ENCODE results near the genes C20orf144, E2F1, RALY and GSS.

GRCh38 chr20:33556136-33556684 is 66.3 kb downstream of the CBFA2T2 start:
- RRBS: no CpG with 5 or more reads among the region's 4 CpGs

- RRBS: 94% methylated on average over 4 of the region's 11 CpGs
These were observed at the start of gene C20orf144 for GRCh38 chr20:33662017-33662632. Gene C20orf144 (plus strand): TSS chr20:33662327.

DNA sequence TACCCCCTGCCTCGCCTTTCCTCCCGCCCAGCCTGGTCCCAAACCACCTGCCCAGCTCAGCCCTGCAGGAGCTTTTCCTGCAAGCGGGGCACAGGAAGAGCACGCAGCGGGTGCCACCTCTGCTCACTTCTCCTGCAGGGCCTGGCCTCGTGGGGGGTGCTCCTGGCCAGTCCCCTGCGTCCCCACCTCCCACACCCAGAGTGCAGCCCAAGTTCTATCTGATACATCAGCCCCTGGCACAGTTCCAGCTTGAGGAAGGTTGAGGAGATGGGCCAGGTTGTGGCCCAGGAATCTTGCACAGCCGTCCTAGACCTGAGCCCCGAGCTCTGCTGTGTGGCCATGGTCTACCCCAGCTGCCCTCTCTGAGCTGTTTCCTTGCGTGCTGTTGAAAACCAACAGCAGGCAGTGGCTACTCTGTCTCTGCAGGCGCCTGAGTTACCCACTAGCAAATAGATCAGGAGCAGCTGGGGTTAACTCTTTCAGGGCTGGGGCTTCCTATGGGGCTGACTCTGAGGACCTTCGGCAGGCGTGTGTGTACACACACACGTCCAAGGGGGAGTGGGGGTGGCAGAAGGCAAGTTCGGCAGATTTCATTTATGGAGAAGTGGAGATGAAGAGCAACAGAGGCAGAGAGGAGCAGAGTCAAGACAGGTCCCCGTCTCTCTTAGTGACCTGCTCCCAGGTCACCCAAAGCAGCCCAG is 1.6 kb downstream of the NECAB3 start:
- RRBS: no CpG with 5 or more reads among the region's 16 CpGs

DNA sequence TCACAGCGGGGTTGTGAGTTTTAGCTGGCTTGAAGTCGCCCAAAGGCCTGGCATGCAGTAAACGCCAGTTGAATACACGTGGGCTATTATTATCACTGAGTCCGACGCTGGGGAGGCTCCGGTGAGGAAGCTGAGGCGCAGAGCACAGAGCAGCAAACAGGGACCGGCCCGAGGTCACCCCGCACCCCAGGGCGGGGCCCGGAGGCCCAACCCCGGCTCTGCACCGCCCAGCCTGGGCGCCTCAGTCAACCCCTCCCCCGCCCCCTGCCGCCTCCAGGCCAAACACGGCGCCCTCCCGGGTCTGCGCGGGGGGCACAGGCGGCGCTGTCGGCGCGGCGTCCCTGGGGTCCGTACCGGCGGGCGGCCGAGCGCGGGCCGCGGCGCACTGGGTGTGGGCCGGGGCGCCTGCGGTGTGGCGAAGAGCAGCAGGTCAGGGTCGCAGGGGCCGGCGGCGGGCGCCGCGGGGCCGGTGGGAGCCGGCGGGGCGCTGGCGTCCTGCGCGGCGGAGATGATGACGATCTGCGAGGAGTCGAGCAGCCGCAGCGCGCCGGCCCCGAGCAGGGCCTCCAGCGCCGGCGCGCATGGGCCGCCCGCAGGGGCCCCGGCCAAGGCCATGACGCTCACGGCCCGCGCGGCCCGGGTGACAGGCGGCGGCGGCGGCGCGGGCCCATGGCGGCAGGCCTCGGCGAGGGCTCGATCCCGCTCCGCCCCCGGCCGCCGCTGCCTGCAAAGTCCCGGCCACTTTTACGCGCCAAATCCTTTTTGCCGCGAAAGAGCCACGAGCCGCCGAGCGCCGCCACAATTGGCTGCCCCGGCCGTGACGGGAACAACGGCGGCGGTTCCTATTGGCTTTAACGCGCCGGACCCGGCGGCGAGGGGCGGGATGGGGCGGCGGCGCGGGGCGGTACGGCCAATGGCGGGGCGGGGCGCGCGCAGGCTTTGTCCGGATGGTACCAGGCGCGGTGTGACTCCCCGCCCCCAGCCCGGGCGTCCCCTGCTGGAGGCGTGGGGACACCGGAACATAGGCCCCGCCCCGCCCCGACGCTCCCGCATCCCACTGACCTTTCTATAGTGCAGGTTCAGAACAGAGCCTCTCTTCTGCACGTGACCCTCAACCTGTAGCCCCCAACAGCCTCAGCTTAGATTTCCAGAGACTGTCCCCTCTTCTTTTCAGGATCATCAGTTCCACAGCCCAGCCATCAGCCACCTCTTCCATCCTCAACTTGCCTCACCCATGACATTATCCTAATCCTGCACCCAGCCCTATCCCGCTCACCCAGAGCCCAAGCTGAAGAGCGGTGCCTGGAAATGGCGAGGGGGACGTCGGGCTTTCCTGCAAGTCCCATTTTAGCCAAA is at the start of gene E2F1:
Gene E2F1 (minus strand): TSS at position 736 of the 1,356 bp plus-strand sequence.
- RRBS: 2% methylated on average over 108 of the region's 147 CpGs

DNA sequence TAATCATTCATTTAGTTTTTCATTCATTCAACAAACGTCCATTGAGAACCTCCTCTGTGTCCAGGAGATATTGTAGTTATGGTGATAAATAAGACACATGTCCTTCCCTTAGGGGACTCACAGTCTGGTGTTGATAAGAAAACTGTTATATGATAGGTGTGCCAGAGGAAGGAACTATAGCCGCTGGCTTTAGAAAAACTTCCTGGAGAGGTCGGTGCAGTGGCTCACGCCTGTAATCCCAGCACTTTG is 11.9 kb downstream of the ZNF341 start:
- RRBS: no CpG with 5 or more reads among the region's 4 CpGs

DNA sequence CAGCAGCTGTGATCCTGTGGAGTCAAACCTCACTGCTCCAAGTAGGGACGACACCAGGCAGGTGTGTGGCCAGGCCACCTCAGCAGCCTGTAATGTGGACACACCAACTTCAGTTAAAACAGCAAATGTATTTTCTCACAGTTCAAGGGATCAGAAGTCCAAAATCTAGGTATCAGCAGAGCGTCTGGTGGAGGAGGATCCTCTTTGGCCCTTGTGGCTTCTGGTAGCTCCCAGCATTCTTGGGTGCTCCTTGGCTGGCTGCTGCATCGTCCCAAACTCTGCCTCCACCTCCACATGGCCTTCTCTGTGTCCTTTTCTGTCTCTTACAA is 47.1 kb downstream of the CHMP4B start:
- RRBS: no CpG with 5 or more reads among the region's 3 CpGs

DNA sequence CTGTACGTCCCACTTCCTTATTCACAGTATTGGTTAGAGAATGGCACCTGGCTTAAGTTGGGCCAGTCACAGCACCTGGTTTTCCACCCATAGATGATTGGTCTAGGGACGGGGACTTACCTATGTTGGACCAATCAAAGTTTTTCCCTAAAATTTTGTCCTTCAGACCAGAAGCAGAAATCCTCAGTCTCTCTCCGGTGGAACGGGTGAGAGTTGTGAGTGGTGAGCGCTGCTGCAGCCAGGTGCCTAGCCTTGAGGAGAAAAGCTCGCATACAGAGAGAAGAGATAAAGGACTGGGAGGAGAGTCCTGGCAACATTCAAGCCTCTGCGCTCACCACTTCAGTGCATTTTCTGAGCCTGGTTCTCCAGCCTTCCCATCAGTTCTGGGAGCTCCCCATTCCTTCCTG is 2.1 kb upstream of the RALY start:
- RRBS: no CpG with 5 or more reads among the region's 7 CpGs

DNA sequence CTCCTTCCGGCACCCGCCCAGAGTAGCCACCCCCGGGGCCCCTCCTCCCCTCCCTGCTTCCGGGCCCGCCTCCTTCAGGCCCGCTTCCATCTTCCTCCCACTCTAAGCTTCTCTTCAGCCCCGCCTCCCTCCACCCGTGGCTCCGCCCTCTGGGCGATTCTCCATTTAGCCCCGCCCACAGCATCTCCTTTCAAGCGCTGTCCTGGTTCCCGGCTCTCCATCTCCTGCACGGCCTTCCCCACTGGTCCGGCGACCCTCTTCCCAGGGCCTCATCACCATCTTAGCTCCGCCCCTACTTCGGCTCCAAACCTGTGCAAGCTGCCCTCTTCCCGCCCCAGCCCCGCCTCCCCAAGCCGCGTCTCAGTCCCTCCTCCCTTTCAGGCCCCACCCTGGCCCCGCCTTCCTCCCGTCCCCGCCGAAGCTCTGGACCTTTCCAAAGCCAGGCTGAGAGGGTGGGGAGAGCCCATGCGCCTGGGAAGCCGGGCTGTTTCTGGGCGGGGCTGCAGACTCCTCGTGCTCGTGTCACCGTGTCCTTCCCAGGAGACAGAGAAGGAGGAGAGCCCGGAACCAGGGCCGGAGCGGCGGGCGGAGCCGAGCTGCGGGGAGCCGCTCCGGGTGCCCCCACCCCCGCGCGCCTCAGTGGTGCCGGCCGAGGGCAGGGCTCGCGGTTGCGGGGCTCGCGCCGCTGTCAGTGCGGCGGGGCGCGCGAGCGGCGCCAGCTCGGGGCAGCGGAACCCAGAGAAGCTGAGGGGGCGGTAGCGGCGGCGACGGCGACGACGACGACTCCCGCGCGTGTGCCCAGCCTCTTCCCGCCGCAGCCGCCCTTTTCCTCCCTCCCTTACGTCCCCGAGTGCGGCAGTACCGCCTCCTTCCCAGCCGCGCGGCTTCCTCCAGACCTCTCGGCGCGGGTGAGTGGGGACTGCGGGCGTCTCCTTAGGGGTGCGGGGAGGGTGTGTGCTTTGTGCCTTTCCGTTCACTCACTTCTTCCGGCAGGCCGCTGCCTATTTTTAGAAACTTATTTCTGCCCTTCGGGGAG is at the start of gene RALY:
Gene RALY (plus strand): TSS at position 688 of the 1,036 bp plus-strand sequence.
- RRBS: 3% methylated on average over 16 of the region's 93 CpGs

- RRBS: no CpG with 5 or more reads among the region's 5 CpGs
These were observed 41.9 kb downstream of the RALY start for GRCh38 chr20:34035569-34036067.

GRCh38 chr20:34110687-34111123 is 1.3 kb downstream of the EIF2S2 start:
- RRBS: no CpG with 5 or more reads among the region's 4 CpGs

GRCh38 chr20:34300012-34300647 is 3.0 kb downstream of the AHCY start:
- RRBS: no CpG with 5 or more reads among the region's 4 CpGs

- RRBS: 4% methylated on average over 4 of the region's 42 CpGs
These were observed 957 bp upstream of the DYNLRB1 start for GRCh38 chr20:34514922-34516008.

DNA sequence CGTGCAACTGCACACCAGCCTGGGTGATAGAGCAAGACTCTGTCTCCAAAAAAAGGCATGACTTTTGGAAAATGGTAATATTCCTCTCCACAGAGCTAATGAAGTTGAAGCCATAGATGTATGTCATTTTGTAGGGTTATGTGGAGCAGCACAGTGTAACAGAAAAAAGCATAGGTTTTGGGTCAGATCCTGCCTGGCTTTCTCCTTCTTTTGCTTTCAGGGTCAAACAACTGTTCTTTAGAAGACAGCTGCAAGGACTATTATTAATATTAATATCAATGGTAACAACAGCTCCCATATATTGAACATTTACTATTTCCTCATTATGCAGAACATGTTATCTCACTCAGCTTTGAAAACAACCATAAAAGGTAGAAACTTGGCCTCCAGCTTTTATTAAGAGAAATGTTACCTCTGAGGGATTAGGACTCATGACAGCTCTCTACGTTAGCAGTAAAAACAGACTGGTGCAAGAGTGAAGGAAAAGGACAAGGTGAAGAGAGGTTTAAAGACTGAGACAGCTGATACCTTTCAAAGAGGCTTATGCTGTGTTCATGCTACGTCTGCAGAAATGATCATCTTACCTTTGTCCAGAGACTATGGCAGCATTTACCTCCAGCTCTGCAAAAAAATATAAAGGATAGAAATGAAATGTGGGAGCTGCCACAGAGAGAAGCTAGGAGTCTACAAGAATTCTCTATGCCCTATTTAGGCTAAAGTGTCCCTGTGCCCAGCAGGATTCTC is 28.0 kb downstream of the TP53INP2 start:
- RRBS: no CpG with 5 or more reads among the region's 3 CpGs

GRCh38 chr20:34875659-34876509 is 528 bp upstream of the ACSS2 start:
- RRBS: under 1% methylated on average over 7 of the region's 25 CpGs

DNA sequence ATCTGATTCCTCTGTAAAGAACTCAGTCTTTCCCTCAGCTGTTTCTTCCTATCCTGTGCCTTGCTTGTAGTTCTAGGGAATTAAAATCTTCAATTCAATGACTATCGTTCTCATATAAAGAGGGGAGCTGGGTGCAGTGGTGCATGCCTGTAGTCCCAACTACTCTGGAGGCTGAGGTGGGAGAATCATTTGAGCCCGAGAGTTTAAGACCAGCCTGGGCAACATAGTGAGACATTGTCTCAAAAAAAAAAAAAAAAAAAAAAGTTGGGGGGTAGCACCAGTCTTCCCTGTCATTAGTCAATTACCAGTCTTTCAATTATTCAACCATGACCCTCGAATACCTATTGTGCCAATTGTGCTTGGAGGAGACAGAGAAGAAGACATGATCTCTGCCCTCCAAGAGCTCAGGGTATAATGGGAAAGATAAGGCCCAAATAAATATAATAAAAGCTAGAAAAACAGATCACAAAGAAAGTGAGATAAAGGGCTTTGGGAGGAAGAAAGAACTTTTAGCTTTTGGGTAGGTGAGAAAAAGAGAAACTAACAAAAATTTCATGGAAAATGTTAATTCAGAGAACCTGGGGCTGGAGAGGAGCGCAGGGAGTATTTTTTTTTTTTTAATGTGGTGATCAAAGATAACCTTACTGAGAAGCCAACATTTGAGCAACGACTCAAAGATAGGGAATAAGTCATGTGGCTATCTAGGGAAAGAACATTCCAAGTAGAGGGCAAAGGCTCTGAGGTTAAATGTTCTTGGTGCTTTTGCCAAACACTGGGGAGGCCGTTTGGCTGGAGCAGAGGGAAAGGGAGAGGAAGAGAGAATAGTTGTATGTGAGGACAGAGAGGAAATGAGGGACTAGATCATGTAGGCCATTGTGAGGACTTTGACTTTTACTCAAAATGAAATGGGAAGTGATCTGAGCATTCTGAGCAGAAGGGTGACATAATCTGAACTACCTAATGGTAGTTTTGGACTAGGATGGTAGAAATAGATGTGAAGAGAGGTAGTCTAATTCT is 27.5 kb downstream of the ACSS2 start:
- RRBS: no CpG with 5 or more reads among the region's 6 CpGs

GRCh38 chr20:34916825-34917294 is 38.7 kb downstream of the GSS start:
- RRBS: no CpG with 5 or more reads among the region's 1 CpG

GRCh38 chr20:34954836-34955234 is 771 bp downstream of the GSS start:
- RRBS: no CpG with 5 or more reads among the region's 13 CpGs

- RRBS: 2% methylated on average over 29 of the region's 66 CpGs
These were observed at the start of gene GSS for GRCh38 chr20:34955235-34956329. Gene GSS (minus strand): TSS chr20:34955806.

DNA sequence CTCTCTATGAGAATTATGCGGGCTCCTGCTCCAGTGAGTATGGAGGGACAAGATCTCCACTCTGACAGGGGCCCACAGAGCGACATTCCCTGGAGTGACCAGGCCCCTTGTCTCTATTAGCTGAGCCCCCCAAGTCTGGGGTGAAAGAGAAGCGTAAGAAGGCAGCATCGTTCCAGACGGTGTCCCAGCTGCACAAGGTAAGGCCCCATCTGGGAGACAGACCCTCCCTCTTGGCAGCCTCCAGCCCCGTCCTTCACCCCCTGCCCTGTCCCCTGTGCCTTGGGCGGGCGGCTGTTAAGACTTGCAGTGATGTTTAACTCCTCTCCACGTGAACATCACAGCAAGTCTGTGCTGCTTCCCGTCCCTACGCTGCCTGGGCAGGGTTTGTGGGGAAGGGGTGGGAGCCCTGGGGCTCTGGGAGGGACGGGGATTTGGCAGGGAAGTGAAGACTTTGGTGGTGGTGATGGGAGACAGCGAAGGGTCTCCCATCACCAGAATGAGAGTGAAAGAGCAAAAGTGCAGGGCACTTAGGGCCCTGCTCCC is 34.5 kb downstream of the MYH7B start:
- RRBS: no CpG with 5 or more reads among the region's 13 CpGs

- RRBS: no CpG with 5 or more reads among the region's 45 CpGs
These were observed 41.7 kb downstream of the MYH7B start for GRCh38 chr20:34997227-34997913.